Vagina (tissue), 1 donor: ENCODE measurements around the gene FOXP1.

GRCh38 chr3:71372877-71373589 lies 210.5 kb downstream of the FOXP1 start:
- PRO-cap: no peak
- RAMPAGE, long total RNA: no peak

DNA sequence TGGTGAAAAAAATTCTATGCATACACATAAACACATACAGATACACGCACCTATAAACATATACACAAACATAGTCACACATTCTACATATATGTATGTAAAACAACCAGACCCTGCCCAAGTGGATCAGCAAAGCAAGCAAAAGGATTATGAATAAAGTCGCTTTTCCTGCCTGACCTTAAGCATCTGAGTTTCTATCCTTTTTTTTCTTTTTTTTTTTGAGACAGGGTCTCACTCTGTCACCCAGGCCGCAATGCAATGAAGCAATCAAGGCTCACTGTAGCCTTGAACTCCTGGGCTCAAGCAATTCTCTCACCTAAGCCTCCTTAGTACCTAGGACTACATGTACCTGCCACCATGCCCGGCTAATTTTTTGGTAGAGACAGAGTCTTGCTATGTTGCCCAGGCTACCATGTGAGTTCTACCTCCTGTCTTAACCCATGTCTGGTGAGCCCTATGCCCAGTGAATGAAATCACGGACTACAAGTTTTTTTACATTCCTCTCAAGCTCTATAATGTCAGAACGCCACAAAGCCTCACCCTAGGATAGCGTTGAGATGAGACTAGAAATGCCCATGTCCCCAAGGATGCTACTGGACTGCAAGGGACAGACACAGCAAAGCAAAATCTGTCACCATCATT lies 162.9 kb downstream of the FOXP1 start:
- PRO-cap: no peak
- RAMPAGE, long total RNA: no peak

GRCh38 chr3:71455966-71456563 lies 127.5 kb downstream of the FOXP1 start:
- PRO-cap: no peak
- RAMPAGE, long total RNA: no peak

DNA sequence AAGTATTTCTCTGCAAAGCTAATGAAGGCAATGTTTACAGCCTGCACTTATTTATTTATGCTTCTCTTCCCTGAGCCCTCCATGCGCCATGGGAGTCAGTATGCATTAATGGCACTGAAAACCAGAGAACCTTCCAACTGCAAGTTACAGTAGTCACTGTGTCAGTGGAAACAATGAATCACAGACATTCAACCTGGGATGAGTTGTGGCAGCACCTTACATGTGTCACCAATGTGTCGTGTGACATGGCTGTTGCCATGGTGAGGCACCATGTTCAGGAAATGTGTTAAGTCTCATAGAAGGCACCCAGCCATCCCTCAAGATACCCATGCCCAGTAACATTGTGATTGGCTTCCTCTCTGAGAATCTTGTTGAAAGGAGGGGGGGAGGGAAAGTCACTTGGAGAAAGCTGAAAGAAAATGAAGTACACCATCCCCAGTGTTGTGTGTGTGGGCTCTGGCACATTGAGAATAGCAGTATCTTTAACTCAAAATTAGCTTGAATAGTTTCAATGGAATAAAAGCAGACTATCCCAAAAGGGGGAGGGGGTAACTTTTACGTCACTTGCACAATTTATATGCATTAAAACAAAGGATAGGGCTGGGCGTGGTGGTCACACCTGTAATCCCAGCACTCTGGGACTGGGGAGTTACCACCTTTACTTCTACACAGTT lies 104.8 kb downstream of the FOXP1 start:
- PRO-cap: no peak
- RAMPAGE, long total RNA: no peak

- PRO-cap: no peak
- RAMPAGE, long total RNA: no peak
Measured at GRCh38 chr3:71547655-71548237, 35.8 kb downstream of the FOXP1 start.

DNA sequence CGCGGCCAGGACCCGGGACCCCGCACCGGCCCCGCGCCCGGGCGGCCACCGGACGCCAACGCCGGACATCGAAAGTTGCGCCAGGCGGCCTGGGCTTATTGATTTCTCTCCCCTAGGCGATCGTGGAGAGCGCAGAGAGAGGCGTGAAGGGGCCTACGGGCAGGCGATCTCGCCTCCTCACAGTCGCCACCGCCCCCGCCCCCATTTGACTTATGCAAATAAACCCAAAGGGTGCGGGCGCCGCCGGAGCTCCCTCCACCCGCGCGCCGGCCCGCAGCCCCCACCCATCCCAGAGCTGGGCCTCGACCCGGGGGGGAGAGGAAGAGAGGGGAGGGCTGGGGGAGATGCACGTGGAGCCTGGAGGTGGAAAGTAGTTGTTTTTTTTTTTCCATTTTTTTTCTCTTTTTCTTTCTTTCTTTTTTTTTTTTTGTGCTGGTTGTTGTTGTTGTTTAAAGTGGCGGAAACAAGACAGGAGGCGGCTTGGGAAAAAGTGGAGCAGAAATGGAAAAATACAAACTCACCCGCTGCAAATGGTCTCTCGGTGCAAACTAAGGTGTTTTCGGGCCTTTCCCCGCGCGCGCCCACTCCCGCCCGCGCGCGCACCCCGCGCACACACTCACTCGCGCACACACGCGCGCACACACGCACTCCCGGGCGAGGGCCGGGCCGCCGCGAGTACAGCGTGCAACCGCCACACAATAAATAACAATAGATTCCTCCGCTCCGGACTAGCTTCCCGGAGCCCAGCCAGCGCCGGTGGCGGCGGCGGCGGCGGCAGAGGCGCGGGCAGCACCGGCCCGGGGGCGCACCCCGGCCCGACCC lies at the start of gene FOXP1:
Gene FOXP1 (minus strand): TSS at position 679 of the 822 bp plus-strand sequence.
- PRO-cap: bidirectional peak, plus-strand start at position 647 of the sequence, minus-strand start at position 207 of the sequence; bidirectional peak, plus-strand start at position 750 of the sequence, minus-strand start at position 704 of the sequence
- RAMPAGE, long total RNA: start-site peak on the minus strand centred at position 636 of the sequence, 48 bp wide, 78 reads

DNA sequence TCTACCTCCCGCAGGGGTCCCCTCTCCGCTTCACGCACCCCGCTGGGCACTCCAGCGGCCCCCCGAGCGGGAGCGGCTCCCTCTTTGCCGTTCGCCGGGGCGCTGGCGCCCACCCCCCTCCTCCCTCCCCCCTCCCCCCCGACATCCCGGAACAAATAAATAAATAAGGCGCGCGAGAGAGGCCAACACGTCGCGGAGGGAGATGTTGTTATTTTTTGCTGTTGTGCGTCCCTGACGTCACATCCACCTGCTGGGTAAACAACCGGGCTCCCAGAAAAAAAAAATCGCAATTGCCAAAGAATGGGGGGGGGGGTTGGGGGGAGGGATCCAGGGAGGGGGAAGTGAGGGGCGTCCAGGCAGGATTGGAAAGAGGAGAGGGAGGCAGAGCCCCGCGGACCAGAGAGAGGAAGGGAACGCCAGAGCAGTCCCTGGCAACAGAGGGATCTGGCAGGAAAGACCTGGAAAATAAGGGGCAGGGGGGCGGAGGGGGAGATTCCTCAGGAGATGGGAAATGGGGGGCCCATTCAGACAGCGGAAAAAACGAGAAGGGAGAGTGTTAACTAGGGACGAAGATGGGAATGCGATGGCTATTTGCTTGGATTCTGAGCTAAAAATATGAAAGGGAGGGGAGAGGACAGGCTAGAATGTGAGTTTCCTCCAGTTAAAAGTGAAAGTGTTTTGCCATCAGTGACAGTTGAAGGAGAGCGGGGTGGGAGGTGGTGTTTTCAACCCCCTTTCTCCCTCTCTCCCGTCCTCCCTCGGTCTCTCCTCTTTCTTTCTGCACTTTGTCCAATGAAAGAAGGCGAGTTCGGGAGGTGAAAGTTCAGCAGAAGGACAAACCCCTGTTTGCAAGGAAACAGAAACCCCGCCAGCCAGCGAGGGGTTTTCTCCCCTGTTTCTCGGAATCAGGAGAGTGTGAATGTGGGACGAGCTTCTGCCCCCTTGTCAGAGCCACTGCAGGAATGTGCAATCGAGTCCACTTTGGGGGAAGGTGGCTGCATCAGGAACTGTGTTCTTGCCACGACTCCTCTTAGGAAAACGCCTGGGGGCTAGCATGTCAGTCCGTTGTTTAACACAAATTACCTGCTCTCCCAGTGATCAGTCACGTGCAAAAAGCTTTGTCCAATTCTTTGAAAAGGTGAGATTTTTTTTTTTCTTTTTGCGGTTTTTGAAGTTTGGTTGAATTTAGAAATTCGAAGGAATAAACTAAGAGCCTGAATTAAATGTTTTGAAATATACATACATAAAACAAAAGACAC lies 773 bp upstream of the FOXP1 start:
- PRO-cap: bidirectional peak, plus-strand start at position 690 of the sequence, minus-strand start at position 436 of the sequence
- RAMPAGE, long total RNA: no peak

DNA sequence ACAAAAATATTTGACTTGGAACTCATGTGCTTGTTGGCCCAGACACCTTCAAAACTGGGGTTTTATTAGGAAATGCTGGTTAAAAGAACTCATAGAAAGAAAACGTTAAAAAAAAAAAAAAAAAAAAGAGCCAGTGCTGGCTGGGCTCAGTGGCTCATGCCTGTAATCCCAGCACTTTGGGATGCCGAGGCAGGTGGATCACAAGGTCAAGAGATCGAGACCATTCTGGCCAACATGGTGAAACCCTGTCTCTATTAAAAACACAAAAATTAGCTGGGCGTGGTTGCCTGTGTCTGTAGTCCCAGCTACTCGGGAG lies 31.5 kb upstream of the FOXP1 start:
- PRO-cap: no peak
- RAMPAGE, long total RNA: no peak

DNA sequence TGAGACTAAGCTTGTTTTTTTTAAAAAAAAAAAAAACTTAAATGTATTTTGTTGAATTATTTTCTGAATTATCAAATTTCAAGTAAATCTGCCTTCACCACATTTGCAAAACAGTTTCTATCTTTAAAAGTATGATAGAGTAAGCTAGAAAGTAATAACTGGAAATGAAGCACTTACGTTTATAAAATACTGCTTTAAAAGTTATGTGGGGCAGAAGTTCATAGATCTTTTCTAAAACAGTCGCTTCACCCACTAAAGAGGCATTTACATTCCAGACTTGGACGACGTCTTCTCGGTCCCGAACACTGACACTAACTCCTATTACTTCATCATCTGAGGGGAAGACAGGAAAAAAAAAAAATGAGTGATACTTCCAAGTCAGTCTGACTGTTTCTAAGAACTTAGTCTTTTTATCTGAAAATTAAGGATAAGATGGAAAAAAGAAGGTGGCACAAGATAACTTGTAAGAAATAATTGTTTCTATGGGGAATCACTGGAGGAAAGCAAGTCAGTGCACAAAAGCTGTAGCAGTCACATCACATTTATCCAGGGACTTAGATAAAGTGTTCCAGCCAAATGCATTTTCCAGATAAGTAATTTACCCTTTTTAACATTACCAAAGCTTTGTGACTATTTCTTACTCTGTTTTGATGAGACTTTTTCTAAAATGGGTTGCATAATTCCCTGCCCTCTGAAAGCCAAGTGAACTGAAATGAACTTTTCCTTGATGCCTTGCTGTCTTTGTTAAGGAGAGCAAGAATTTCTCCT lies 35.2 kb downstream of the EIF4E3 start:
- PRO-cap: no peak
- RAMPAGE, long total RNA: no peak

DNA sequence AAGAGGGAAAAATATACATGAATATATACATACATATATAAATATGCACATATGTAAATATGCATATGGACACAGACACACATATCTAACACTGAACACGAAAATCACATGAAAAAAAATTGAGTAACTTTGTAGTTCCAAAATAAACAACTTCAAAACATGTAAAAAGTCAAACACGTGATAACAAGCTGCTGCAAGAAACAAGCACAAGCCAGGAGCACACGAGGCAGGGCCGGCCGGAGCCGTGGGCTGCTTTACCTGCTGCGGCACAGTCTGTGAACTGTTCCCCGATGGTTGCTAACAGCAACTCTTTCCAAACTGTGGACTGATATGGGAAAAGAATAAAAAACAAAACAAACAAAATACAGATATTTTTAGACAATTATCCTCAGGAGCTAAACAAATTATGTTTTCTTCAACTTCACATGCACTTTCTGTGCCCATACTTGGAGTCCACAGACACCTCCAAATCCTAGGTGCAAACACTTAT lies 31.5 kb downstream of the EIF4E3 start:
- PRO-cap: no peak
- RAMPAGE, long total RNA: no peak

DNA sequence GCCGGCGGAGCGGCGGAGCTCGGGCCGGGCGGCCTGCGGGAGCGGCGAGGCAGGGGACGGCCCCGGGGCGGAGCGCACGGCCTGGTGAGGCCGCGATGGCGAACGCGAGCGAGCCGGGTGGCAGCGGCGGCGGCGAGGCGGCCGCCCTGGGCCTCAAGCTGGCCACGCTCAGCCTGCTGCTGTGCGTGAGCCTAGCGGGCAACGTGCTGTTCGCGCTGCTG lies 210 bp downstream of the GPR27 start:
- PRO-cap: no peak
- RAMPAGE, long total RNA: no peak

- PRO-cap: no peak
- RAMPAGE, long total RNA: no peak
Measured at GRCh38 chr3:71755224-71755557, 1.5 kb downstream of the GPR27 start.

- PRO-cap: no peak
- RAMPAGE, long total RNA: no peak
Measured at GRCh38 chr3:72078320-72079246, 293.6 kb upstream of the PROK2 start.

- PRO-cap: no peak
- RAMPAGE, long total RNA: no peak
Measured at GRCh38 chr3:72164544-72164889, 379.6 kb upstream of the PROK2 start.

DNA sequence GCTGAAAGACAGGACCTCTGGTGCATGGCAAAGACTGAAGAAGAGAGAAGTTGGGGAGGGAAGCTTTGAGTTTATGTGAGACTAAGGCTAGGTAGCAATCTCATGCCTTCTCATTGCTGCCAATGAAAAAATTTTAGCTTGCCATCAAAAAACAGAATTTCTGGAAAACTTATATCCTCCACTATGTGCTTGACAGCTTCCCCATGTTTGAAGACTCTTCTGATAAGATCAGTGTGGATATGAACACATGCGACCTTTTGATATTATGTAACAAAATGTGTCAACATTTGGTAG lies 380.8 kb upstream of the PROK2 start:
- PRO-cap: no peak
- RAMPAGE, long total RNA: no peak

GRCh38 chr3:72185922-72186650 lies 401.1 kb upstream of the PROK2 start:
- PRO-cap: no peak
- RAMPAGE, long total RNA: no peak

DNA sequence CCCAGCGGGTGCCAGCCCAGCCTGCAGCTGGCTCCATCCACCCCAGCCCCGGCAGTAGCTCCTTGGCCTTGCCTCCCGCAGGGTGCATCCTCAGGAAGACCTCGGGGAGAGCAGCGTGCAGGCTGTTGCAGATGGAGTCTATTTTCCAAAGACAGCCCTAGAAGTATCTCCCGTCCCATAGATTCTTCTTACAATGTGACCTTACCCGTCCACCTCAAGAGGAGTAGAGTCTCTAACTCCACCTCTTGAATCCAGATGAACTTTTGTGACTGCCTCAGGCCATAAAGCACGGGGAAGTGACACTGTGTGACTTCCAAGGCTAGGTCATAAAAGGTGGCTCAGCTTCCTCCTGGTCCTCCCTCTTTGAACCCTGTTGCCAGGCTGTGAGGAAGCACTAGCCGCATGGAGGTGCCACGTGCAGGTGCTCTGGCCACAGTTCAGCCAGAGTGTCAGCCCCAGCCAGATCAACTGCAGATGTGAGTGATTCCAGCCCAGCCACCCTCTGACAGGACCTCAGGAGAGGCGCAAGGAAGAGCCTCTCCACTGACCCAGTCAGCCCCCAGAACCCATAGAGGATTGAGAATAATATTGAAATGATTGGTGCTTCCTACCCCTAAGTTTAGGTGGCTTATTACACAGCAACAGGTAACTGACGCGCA lies 531.4 kb downstream of the SHQ1 start:
- PRO-cap: no peak
- RAMPAGE, long total RNA: no peak

- PRO-cap: no peak
- RAMPAGE, long total RNA: no peak
Measured at GRCh38 chr3:72329268-72330042, 518.8 kb downstream of the SHQ1 start.

- PRO-cap: no peak
- RAMPAGE, long total RNA: no peak
Measured at GRCh38 chr3:72346491-72347156, 501.6 kb downstream of the SHQ1 start.

- PRO-cap: no peak
- RAMPAGE, long total RNA: no peak
Measured at GRCh38 chr3:72376859-72377771, 471.1 kb downstream of the SHQ1 start.